Metastatic Liver Carcinoma in the Adrenal Gland (tissue), 2 donors: ENCODE measurements around a stretch of chr16.

GRCh38 chr16:53519361-53519692 lies 16.3 kb upstream of the AKTIP start:
- PRO-cap, 2 experiments, result peak in 1 of 2 experiments; most common minus-strand start chr16:53519548 (in 1)

- PRO-cap, 2 experiments, result no peak in any of the 2 experiments
Observed at GRCh38 chr16:53946959-53947612, 243.1 kb downstream of the FTO start.

DNA sequence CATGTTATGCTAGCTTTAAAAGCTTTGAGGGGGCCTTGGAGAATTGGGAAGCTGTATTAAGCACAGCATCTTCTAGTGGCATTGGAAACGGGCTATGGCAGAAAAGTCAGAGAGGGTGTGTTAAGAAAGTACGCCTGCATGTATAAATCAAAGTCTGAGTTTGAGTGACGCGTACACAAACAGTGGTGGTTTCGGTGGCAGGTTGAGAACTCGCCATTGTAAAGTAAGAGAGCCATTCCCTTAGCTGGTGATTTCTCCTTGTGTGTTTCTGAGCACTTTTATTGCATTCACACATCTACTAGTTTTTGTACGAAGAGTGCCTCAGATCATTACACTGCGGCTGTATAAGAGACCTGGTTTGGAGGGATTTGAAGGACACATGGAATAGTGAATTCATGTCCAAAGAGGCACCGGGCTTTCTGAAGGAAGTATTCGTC lies 243.9 kb downstream of the FTO start:
- PRO-cap, 2 experiments, result no peak in any of the 2 experiments

GRCh38 chr16:54141479-54141993 lies 145.1 kb downstream of the IRX3 start:
- PRO-cap, 2 experiments, result no peak in any of the 2 experiments

GRCh38 chr16:54360910-54361168 lies 74.3 kb upstream of the IRX3 start:
- PRO-cap, 2 experiments, result peak in 1 of 2 experiments; most common plus-strand start chr16:54361084 (in 1)

DNA sequence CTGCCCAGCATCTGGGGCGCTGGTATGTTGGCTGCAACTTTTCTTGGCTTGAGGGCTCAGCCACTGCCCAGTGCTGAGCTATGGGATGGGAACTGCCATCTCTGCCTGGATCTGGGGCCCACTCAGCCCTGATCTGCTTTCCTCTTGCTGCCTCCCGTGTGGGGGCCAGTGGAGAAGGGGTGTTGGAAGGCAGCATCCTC lies 115.8 kb upstream of the IRX3 start:
- PRO-cap, 2 experiments, result no peak in any of the 2 experiments

- PRO-cap, 2 experiments, result no peak in any of the 2 experiments
Observed at GRCh38 chr16:54457025-54457372, 170.4 kb upstream of the IRX3 start.

- PRO-cap, 2 experiments, result no peak in any of the 2 experiments
Observed at GRCh38 chr16:54459014-54459387, 172.4 kb upstream of the IRX3 start.

GRCh38 chr16:54657215-54657863 lies 273.3 kb upstream of the IRX5 start:
- PRO-cap, 2 experiments, result peak in 1 of 2 experiments; most common minus-strand start chr16:54657548 (in 1)

- PRO-cap, 2 experiments, result no peak in any of the 2 experiments
Observed at GRCh38 chr16:54873920-54874371, 56.7 kb upstream of the IRX5 start.

DNA sequence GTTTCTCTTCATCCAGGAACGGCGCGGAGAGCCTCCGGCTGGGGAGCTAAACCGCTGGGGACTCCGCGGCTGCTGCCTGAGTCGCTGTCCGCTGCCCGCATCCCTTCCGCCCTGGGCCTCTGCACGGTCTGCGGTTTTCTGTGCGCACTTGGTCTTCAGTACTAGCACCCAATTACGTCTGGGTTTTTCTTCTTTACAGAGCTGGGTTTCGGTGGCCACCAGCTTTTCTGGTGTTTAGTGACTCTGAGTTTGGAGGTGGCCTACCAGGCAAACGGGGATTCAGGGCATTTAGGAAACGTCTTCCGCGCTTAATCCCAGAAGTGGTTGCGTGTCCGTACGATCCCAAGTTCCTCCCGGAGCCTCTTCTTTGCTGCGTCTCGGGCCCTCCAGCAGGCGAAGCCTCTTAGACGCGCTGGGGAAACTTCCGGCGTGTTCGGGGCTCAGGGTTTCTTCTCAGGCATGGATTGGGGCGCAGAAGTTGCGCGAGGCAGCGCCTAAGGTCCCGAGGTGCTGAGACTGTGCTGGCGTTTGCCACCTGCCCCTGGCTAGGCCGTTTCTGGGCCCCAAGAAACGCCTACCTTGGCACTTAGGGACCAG lies 5.9 kb downstream of the IRX5 start:
- PRO-cap, 2 experiments, result no peak in any of the 2 experiments

- PRO-cap, 2 experiments, result no peak in any of the 2 experiments
Observed at GRCh38 chr16:54940521-54940972, 9.9 kb downstream of the IRX5 start.

DNA sequence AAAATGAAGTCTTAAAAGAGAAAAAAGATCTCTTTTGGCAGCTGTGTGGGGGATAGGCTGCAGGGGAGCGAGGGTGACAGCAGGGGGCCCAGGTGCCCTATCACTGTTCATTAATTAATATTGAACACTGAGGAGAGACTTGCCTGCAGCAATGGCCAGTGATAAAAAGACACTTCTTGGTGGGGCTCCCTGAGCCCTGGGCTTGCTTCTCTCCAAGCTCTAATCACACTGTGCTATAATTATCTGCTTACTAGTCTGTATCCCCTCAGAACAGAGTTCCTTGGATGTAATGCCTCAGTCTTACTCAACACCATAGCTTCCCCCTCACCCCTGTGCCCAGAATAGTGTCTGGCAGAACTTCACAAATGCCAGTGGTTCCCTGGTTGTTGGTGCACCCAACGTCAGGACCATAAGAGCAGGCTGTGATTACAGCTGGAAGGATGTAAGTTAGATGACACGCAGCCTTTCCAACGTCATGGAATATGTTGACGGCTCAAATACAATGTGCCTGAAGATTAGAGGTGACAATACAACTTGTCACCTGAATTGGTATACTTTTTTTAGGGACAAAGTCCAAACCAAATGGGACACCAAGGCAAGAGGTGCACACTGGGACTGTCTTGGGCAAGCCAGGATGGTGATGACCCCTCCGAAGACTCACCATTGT lies 51.9 kb upstream of the IRX6 start:
- PRO-cap, 2 experiments, result no peak in any of the 2 experiments

GRCh38 chr16:55479829-55480862 lies 1.1 kb downstream of the MMP2 start:
- PRO-cap, 2 experiments, result no peak in any of the 2 experiments

DNA sequence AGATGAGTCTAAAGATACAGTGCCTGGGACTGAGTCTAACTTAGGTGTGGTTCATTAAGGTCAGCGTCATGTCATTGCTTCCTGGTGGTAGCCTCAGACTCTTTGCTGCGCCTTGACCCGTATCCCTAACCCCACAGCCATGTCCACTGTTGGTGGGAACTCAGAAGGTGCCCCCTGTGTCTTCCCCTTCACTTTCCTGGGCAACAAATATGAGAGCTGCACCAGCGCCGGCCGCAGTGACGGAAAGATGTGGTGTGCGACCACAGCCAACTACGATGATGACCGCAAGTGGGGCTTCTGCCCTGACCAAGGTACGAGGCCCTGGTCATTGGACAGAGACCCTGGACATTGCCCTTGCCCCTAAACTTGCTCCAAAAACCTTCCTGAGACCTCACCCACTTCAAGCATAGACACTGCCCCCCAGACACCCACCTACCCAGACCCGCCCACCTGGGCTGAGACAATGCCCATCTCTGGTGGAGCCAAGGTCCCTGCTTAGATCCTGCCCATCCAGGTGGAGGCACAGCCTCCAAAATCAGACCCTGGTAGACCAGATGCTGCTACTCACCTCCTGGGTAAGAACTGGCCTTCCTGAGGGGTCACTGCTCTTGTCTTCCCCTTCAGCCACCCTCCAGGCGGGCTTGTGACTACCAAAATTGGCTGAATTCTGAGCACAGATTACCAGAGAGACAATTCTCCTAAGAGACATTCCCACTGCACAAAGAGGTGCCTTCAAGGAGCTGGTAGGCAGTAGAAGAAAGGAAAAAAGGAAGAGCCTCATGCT lies 10.7 kb downstream of the MMP2 start:
- PRO-cap, 2 experiments, result no peak in any of the 2 experiments

DNA sequence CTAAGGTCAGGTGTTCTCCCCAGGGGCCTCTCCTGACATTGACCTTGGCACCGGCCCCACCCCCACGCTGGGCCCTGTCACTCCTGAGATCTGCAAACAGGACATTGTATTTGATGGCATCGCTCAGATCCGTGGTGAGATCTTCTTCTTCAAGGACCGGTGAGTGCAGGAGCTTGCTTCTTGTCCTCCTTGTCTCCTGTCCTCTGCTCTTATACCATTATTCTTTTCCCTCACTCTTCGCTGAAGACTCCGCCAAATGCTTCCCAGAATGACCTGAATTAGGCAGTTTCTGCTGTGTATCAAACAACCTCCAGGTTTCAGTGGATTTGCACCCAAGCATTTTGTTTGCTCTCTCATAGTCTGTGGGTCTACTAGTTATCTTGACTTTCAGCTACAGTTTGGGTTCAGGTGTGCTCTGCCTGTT lies 14.1 kb downstream of the MMP2 start:
- PRO-cap, 2 experiments, result no peak in any of the 2 experiments

DNA sequence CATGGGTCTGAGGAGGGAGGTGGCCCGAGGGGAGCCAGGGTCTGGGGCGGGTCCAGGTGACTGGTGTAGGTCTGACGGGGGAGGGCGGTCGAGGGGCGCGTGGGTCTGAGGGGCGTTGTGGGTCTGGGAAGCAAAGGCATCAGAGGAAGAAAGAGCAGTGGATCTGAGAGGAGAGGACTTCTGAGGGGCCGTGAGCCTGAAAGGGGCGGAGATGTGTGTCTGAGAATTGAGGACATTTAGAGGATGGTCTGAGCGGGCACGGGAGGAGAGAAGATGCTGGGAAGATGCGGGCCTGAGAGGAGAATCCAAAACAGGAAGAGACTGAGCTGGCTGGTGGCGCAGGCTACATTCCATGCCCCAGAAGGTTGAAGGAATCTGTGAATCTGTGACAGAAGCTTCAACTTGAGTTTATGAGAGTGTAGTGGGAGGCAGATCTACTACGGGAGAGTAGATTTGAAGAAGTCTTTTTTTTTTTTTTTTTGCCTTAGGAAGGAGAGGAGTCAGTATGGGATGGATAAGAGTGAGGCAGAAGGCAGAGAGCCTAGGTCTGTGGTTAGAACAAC lies 737 bp downstream of the LPCAT2 start:
- PRO-cap, 2 experiments, result no peak in any of the 2 experiments

GRCh38 chr16:56225123-56225464 lies 33.8 kb downstream of the GNAO1 start:
- PRO-cap, 2 experiments, result no peak in any of the 2 experiments

DNA sequence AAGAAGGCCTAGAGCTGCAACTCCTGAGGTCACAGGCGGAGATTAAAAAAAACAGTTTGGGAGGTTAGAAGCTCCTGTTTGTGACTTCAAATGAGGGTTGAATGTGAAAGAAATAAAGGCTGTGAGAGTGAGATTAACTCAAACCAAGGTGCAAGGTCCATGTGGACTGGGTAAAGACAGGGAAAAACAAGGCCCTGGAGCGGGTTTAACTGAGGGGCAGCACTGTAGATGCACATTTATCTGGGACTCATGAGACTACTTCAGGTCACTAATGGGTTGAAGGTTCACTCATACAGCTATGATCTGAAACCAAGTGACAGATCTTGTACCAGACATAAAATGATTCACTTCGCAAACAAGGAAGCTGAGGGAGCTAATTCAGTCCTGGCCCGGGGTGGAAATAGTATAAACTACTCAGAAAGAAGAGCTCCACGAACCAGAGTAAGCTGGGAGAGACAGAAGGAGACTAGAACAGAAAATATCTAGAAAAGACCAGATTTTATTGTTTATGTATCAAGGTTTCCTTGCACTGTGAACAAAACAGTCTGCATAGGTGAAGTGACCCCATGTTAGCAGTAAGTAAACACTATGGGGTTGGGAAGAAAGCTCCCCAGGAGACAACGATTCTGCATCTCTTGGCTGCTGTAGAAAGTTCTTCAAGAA lies 16.6 kb downstream of the AMFR start:
- PRO-cap, 2 experiments, result no peak in any of the 2 experiments

DNA sequence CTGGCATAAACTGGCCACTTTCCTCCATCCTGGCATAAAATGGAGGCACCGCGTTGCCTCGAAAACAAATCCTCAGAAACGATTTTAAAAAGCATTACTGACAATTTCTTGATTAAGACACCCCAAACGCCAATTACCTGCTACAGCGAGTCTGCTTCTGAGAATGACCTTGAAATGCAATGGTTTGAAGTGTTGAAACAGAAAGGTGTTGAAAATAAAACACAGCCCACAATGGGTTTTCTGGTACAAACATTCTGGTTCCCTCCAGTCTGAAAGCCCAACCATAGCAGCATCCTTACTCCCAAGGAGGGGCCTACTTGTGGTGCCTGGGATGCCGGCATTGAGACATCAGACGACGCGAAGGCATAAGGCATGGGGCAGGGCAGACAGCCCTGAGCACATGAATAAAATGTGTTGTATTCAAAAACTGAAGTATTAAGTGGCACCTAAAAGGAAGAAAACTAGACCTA lies 941 bp downstream of the NUDT21 start:
- PRO-cap, 2 experiments, result no peak in any of the 2 experiments